Ureter (tissue), 1 donor: Measurements from ENCODE around the gene FGF12.

GRCh38 chr3:188689106-188689661 lies 482.6 kb upstream of the TPRG1 start:
- PRO-cap: no peak

- PRO-cap: no peak
Observed at GRCh38 chr3:188723362-188723759, 448.4 kb upstream of the TPRG1 start.

- PRO-cap: no peak
Observed at GRCh38 chr3:188846830-188847490, 324.8 kb upstream of the TPRG1 start.

- PRO-cap: no peak
Observed at GRCh38 chr3:189132224-189133243, 39.2 kb upstream of the TPRG1 start.

- PRO-cap: no peak
Observed at GRCh38 chr3:189166867-189167548, 4.8 kb upstream of the TPRG1 start.

DNA sequence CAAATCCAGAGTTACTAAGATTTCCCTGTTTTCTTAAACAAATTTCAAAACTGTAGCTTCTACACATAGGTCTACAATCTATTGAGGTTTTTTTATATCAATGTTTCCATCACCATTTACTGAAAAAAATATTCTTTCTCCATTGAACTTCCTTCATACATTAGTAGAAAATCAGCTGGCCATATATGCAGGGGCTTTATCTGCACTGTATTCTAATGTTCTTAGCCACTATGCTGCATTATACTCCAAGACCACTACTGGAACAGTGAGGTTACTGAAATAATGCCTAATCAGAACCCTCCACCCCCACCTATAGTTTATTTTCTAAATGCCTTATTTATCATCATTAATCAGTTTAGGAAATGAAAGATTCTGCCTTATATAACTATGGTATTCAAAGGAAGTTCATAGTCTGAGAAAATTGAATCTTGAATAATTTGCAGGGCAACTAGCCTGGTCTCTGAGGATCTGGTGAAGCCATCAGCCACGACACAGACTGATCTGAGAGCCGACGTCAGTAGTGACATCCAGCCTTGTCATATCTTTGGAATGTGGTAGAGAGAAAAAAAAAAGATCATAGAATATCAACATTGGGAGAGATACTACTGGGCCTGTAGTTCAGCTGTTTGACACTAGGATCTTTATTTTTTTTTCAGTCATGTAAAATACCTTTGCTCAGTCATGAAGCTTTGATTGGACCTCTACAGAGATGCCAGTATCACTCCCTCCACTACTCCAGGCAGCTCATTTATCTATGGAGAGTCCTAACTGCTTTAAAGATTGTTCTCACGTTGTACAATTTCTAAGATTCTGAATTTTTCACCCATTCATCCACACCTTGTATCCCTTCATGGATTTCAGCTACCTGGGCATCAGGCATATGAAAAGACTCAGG lies 66.6 kb downstream of the P3H2 start:
- PRO-cap: no peak

GRCh38 chr3:190229608-190230406 lies 92.4 kb downstream of the CLDN1 start:
- PRO-cap: no peak

- PRO-cap: no peak
Observed at GRCh38 chr3:190567840-190568353, 54.0 kb downstream of the IL1RAP start.

GRCh38 chr3:190860544-190860988 lies 1.9 kb downstream of the GMNC start:
- PRO-cap: no peak

GRCh38 chr3:191307352-191307763 lies 21.8 kb upstream of the CCDC50 start:
- PRO-cap: no peak

- PRO-cap: no peak
Observed at GRCh38 chr3:191329920-191330308, 412 bp downstream of the UTS2B start.

DNA sequence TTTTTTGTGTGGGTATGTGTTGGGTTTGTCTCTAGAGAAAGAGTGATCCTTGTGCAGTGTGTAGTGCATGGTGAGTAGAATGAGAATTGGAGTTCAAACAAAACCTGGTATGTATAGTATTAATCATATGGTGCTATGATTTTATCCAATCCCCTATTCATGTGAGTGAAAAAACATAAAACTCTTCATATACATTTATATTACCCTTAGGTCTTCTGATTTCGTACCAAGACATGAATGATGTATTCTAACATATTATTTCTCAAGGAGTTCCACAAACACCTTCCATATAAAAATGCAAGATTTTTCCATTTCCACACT lies 766 bp upstream of the UTS2B start:
- PRO-cap: no peak

GRCh38 chr3:192445831-192446030 lies 281.6 kb downstream of the FGF12 start:
- PRO-cap: no peak

DNA sequence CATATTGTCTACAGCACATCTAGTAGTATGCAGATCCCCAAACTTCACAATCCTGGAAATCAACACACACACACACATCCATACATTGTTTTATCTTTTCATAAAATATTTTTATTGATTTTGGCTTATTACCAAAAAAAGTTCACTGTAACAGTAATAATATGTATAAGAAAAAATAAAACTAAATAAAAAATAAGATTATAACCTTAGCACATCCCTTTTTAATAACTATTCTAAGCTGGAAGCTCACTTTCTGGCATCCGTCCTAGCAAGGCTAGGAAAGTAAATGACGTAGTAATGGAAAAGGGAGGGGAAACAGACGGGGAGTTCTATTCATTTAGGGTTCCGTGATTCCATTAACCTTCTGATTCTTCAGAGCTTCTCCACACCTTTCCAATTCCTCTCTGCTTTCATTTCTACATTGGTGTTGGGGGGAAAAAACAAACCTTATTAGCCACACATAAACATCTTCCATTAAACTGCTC lies 156.6 kb downstream of the FGF12 start:
- PRO-cap: no peak

GRCh38 chr3:192727002-192727243 lies 418 bp downstream of the FGF12 start:
- PRO-cap: no peak

- PRO-cap: no peak
Observed at GRCh38 chr3:192727244-192727875, at the start of gene FGF12. Gene FGF12 (minus strand): TSS chr3:192727541.

- PRO-cap: no peak
Observed at GRCh38 chr3:192917358-192917744, 305 bp downstream of the MB21D2 start.

DNA sequence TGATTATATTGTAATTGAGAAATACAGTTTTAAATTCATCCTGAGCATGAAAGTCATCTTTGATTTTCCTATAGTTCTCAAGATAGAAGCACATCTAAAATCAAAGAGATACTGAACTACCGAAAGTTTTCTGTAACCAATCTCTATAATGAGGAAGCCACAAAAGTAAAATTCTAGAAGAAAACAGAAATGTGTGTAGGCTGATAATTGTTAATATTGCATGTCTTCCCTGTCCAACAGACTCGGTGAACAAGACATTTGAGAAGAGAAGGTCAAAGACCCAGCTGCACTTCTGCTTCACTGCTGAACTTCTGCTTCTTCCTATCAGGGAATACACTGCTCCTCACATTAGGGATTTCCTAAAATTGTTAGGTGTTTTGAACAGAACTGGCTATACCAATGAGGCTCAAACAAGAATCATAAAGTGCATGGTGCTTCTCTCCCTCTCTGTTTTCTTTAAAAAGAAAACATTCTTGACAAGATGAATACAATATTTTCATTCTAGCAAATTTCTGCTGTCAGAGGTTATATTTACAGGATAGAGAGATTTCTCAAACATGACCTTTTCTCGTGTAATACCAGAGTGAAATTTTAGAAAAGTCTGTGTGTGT lies 558 bp downstream of the ATP13A4 start:
- PRO-cap: no peak

- PRO-cap: no peak
Observed at GRCh38 chr3:193556734-193557195, 2.1 kb upstream of the ATP13A4 start.

DNA sequence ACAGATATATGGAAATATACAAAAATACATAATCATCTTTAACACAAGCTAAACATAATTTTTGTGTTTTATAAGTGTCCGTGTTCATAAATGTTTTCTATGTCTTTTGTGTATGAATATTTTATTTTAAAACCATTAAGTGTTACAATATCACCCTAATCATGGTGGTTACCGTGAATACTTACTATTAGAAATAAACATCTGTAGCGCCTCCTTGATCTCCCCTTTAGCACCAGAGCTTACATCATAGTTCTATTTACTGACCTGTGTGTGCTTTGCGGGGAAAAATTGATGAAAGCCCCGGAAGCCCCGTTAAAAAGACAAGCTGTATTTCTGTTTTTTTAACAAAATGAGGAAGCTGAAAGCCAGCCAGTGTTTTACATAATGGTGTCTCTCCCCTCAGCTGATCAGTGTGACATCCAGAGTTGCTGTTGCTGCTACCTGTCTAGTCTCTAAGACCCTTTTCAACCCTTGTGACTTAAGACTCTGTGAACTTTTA lies 100.7 kb downstream of the OPA1 start:
- PRO-cap: no peak